ENCODE measurements around the genes LEUTX, ZNF546 and SERTAD1.

GRCh38 chr19:38976221-38977006, 872 bp upstream of the FBXO17 start:
- PRO-cap, result no peak

GRCh38 chr19:39157506-39158179, 32.1 kb downstream of the PAK4 start:
- PRO-cap, result no peak

- PRO-cap, result no peak
Measured at GRCh38 chr19:39348782-39349525, 6.7 kb downstream of the SAMD4B start.

GRCh38 chr19:39372991-39373193, 18.0 kb downstream of the PAF1 start:
- PRO-cap, result no peak

DNA sequence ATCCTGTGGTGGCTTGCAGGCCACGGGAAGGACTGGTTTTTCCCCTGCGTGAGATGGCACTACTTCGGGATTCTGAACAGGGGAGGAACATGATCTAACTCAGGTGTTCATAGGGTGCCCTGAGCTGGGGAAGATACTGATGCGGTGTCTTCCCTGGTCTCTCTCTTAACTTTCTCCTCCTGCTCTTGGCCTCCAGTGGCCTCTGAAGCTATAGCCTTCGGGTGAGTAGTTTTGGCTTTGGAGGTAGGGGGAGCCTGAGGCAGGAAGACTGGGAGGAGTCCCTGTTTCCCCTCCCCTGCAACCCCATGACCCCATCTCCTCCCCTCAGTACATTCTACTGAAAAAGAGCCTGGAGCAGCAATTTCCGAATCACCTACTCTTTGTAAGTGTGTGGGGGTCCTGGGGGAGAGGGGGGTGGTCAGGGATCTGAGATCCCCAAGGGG, 3.5 kb downstream of the SELENOV start:
- PRO-cap, result no peak

DNA sequence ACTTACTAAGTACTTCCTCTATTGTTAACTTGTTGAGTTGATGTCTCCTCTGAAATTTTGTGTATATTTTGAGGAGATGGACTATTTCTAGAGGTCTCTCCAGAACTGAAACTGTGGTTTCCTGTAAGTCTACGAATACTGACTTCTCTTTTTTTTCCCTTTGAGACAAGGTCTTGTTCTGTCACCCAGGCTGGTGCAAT, 12.3 kb upstream of the EID2 start:
- PRO-cap, result no peak

DNA sequence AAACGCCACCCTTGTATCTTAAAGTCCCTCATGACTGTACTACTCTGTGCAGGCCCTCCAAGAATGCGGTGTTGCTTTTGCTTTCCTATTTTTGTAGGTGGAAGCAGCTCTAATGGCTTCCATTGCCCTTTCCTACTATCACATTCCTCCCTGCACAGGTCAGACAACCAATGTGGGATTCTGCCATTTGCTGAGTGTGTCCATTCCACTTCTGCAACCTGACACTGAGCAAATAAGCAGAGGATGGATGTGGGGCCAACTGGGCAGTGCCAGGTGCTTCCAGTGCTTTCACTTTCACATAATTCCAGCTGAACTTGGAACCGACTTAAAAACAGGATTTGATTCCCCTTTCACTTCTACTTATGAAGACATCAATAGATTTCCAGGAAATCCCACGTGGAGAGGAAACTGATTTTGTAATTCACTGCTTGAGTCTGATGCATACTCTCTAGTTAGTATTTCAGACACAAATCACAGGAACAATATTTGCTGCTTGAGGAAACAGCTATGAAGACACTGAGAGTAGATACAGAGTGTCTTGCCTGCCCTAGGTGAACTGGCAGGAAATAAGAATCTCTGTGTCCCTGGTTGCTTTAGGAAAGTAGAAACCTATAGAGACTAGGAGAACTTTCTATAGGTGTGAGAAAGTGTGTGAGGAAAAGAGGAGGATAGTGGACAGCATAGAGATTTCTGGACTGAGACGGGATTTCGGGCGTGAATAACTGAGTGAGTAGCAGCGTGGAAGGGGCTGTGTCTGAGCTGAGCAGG, 22.4 kb downstream of the LGALS16 start:
- PRO-cap, result no peak

GRCh38 chr19:39778559-39779096, at the start of gene LEUTX:
Gene LEUTX (plus strand): TSS chr19:39778854.
- PRO-cap, result no peak

- PRO-cap, result no peak
Measured at GRCh38 chr19:39816411-39817301, 17.3 kb downstream of the DYRK1B start.

GRCh38 chr19:39897844-39898184, 51.6 kb upstream of the FBL start:
- PRO-cap, result no peak

GRCh38 chr19:39935992-39936341, 35.0 kb upstream of the PSMC4 start:
- PRO-cap, result no peak

DNA sequence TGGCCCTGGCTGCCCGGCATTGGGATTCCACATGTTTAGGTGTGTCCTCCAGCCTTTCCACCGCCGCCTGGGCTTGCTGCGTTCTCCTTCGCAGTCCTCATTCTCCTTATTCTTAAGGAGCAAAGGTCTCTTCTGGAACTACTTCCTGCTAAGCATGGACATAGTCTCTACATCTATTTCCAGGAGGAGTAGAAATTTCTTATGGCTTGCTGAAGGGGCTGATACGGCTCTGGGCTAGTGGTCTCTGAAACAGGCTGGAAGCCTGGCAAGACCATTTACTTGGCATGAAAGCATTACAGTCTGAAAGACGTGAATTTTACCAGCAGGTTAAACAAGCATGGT, 27.3 kb upstream of the PSMC4 start:
- PRO-cap, result no peak

DNA sequence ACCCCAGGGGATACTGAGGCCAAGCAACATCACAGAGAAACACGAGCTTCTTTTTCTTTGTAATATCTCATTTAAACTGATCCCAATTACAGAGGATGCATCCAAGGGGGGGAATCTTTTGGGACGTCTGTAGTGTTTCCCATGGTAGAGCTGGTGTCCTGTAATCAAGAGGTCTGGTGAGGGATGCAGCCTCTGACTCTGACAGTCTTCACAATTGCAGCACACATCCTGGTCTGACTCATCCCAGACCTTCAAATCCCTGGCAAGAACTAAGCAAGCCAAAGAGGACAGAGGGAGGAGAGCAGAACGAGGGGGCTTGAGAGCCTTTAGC, 19.4 kb upstream of the PSMC4 start:
- PRO-cap, result no peak

DNA sequence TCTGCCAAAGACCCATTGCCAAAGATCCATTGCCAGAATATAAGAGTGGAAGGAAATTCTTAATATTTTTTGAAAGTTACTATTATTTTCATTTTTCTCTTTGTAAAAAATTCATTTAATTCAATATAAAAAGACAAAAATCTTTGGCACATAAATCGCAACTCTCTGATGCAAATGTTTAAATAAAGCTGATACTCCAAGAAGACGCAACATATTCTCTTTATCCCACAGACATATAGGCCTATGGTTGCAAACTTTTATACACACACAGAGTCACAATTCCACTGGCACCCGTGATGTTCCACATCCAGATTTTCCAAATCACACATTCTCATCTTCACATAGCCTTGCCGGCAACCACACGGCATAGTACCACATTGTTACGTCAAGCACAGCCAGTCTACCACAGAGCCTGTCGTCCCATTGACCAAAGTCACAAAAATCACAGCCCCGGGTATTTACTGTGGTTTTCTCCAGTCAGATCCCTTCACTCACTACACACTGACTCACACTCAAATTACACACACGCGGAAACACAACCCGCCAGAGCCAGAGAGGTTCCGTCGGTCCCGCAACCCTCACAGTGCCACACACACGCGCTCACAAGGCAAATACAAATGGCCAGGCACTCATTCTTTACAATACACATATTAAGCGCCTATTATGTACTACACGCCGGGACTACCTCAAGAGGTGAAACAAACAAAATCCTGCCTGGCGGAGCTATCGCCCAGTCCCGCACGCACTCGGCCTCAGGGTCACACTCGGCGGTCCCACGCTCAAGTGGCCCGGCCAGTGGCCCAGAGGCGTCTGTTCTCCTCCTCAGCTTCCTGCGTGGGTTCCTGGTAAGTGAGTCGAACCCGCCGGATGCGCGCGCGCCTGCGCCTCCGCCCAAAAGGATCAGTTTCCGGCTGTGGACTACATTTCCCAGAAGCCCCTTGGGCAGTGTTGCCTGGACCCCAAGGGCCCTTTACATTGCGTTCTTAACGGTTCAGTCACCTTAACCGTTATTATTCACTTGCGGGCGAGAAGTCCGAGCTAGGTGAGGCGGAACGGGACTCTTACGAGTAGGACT, at the start of gene ZNF546:
ZNF546 (plus strand) TSS at position 945 of the 1,075 bp plus-strand sequence.
- PRO-cap, result unidirectional peak, minus-strand start at position 841 of the sequence

GRCh38 chr19:40218492-40218883, 304 bp upstream of the TTC9B start:
- PRO-cap, result no peak

- PRO-cap, result no peak
Measured at GRCh38 chr19:40242321-40242723, 15.8 kb upstream of the CCNP start.

DNA sequence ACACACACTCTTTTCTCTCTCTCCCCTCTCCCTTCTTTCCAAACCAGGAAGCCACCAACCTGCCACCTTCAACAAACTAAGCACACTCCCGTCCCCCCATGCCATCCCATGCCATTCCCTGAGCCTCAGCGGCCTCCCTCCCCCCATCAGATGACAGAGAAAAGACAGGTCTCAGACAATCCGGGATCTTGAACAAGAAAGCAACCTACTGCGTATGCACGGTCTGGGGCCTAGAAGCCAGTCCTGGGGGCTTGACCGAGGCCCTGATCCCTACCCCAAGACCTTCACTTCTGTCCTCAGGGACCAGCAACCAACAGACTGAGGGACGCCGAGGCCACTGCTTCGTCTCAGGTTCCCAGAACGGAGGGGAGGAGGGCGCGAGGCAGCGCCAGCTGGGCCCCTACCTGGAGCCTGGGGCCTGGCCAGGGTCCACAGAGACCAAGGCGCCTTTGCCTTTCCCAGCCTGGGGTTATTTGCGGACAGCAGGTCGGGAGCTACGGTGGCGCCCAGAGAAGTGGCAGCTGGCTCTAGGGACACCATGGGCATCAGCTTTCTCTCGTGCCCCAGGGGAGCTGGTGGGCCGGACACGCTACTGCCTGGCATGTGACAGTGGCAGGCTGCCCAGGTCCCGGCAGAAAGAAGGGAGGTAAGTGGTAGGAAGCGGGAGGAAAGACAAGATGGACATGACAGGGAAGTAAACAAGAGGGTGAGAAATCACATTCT, 19.2 kb downstream of the AKT2 start:
- PRO-cap, result no peak

DNA sequence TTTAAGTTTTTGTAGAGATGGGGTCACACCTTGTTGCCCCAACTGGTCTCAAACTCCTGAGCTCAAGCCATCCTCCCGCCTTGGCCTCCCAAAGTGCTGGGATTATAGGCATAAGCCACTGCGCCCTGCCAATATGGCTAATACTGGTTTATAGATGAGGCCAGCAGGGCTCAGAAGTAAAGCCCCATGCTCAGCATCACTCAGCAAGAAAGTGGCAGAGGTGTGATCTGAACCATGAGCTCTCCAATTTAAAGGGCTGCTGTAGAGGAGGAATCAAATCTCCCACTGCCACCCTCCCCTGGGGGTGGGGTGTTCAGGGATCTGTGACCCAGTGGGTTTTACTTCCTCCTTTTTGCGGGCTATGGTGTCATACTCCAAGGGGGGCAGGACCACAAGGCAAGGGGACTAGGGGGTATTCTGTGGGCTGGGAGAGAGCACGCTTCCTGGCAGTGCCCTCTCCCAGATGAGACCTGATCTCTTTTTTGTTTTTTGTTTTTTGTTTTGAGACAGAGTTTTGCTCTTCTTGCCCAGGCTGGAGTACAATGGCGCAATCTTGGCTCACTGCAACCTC, 10.2 kb downstream of the PLD3 start:
- PRO-cap, result no peak

- PRO-cap, result bidirectional peak, plus-strand start at chr19:40425699, minus-strand start at chr19:40425604; unidirectional peak, minus-strand start at chr19:40425809; bidirectional peak, plus-strand start at chr19:40426188, minus-strand start at chr19:40425992
Measured at GRCh38 chr19:40425282-40426215, at the start of gene SERTAD1. Gene SERTAD1 (minus strand): TSS chr19:40425992.

GRCh38 chr19:40463698-40463995, 1.9 kb downstream of the BLVRB start:
- PRO-cap, result no peak

Measured in neutrophil (primary cell).